ENCODE measurements around a stretch of chr20.

DNA sequence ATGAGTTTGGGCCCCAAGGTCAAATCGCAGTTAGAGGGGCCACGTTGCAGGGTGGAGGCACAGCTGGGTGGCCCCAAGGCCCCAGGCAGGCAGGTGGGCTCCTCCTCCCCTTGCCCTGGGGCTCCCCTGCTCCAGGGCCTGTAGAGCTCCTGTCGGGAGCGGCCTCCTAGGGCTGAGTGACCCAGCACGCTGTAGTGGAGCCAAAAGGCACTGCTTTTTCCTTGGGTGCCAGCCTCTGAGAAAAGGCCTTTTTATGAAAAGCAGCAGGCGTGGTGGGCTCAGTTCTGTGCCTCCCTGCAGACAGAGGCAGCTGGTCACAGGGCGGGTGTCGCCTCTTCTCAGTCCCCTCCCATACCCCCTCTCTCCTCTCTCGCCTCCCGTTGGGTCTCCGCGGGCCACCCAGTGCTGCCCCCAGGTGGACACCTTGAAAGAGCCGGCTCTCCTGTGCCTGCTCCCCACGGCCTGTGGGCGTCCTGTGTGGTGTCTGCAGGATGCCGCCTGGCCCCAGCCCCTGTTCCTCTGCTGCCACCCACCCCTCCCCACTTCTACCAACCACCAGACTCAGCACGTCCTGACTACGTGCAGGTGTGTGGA, 13.2 kb downstream of the SS18L1 start:
- PRO-cap, result no peak
- RAMPAGE, long total RNA, 4 experiments, result no peak in any of the 4 experiments

- PRO-cap, result no peak
- RAMPAGE, long total RNA, 4 experiments, result no peak in any of the 4 experiments
Measured at GRCh38 chr20:62234183-62234829, 4.0 kb upstream of the OSBPL2 start.

DNA sequence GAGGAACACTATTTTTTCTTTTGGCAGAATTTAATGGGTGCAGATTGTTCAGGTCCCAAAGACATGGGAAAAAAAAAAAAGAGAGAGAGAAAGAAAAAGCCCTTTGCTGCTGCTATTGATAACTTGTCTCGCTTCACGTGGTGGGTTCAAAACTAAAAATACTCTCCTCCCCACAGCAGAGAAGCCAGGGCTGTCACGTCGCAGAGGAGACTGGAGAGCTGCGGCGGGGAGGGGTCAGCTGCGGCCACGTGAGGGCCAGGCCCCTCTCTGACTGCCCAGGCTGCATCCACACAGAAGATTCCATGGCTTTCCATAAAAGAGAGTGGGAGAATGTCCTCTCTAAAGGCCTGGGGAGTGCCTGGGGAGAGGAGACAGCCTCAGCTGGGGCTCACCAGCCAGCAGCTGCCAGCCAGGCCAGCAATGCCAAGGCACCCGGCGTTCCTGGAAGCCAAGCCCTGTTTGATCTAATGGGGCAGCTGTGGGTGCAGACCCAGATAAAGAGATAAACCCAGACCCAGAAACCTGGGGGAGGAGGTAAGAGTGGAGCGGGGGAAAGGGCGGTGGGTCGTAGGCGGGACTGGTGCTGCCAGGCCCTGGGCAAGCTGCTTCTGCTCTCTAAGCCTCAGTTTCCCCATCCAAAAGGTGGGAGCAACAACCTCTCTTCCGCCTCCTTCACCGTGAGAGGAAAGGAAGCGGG, 3.3 kb upstream of the OSBPL2 start:
- PRO-cap, result no peak
- RAMPAGE, long total RNA, 4 experiments, result no peak in any of the 4 experiments

DNA sequence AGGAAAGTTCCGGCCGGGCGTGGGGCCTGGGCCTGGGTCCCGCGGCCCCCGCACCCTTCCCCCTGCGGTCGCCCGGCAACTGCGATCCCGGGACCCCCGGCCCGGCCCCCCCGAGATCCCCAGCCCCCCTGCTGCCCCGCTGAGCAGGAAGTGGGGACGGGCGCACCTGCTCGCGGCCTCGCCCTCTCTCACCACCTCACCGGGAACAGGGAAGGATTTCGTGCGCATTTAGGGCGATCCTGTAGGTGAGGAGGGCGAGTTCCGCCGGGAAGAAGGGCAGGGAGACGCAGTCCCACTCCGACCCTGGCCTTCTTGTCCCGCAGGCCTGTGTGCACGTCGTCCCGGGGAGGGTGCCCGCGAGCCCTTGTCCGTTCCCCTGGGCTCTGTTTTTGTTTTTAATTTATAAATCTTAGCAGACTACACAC, 512 bp downstream of the OSBPL2 start:
- PRO-cap, result bidirectional peak, plus-strand start at position 257 of the sequence, minus-strand start at position 190 of the sequence
- RAMPAGE, long total RNA, 4 experiments, result no peak in any of the 4 experiments

GRCh38 chr20:62286685-62287148, 16.1 kb upstream of the ADRM1 start:
- PRO-cap, result no peak
- RAMPAGE, long total RNA, 4 experiments, result no peak in any of the 4 experiments

DNA sequence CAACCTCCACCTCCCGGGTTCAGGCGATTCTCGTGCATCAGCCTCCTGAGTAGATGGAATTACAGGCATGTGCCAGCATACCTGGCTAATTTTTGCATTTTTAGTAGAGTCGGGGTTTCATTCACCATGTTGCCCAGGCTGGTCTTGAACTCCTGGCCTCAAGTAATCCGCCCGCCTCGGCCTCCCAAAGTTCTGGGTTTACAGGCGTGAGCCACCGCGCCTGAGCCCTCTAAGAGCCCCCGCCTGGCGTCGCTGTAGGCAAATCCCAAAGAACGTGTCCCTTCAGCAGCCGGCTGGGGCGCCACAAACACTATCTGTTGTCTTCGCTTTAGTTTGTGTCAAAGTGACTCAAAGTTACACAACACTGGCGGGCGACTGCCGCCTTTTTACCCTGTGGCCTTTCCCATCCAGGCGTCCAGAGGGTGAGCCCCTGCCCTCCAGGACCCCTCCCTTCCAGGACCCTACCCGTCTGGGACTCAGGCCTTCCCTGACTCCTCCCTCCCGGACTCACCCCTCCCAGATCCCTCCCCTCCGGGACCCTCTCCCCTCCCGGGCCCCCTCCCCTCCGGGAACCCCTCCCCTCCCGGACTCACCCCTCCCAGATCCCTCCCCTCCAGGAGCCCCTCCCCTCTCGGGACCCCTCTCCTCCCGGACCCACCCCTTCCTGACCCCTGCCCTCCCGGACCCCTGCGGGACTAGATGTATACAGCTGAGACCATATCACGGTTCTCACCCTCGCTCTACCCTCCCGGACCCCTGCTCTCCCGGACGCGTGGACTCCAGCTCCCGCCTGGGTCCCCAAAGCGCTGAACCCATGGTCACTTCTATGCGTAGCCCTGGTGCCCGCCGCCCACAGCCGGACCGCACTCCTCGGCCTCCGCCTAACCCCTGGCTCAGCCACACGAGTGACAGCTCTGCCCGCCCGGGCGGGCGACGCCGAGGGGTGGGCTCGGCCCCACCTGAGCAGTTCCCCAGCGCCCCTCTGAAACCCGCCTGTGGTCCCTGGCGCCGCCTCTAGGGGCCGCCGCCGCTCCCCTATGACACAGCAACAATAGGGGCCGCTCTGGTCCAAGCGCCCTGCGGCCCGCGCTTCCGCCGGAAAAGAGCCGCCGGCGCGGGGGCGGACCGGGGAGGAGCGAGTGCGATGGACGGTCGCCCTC, 696 bp upstream of the ADRM1 start:
- PRO-cap, result unidirectional peak, plus-strand start at position 285 of the sequence; bidirectional peak, plus-strand start at position 361 of the sequence, minus-strand start at position 309 of the sequence; bidirectional peak, plus-strand start outside the sequence, minus-strand start at position 1,039 of the sequence
- RAMPAGE, long total RNA, 4 experiments, result no peak in any of the 4 experiments

DNA sequence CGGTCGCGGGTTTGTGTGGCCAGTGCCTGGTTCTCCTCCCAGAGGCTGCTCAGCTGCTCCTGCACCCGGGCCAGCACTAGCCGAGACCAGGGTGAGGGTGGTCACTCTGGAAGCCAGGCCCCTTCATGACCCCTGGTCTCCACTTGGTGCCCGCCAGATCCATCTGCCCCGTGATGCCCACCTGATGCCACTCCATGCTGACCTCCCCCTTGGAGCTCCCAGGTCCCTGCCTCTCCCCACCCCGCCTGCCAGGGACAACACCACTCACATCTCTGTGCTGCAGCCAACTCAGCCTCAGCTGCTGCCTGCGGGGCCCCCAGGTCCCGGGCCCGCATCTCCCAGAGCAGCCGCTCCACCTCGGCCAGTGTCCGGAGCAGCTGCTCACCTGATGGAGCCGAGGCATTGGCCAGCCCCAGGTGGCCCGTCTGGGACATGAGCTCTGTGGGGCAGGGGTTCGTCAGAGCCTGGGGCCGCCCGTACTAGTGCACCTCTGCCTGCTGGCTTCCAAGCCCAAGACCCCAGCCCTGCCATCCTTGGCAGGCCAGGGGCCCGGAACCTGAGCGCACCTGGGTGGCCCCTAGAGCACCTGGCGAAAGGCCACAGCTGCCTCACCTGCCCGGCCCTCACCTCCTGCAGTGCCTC, 15.9 kb downstream of the ADRM1 start:
- PRO-cap, result no peak
- RAMPAGE, long total RNA, 4 experiments, result no peak in any of the 4 experiments

- PRO-cap, result no peak
- RAMPAGE, long total RNA, 4 experiments, result no peak in any of the 4 experiments
Measured at GRCh38 chr20:62361696-62362257, 5.3 kb downstream of the LAMA5 start.

DNA sequence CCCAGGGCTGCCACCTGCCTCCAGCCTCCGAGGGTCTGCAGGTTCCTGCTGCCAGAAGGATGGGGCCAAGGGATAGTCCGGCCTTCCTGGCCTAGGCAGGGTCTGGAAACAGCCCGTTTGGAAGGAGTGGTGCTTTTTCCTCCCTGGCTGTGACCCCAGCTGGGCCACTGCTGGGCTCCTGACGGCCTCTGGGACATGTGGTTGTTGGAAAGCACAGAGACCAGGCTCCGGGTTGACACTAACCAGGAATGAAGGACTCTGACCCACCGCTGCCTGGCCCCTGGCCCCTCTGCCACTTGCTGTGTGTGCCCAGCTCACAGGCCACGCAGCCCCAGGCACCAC, 3.8 kb upstream of the LAMA5 start:
- PRO-cap, result no peak
- RAMPAGE, long total RNA, 4 experiments, result no peak in any of the 4 experiments

GRCh38 chr20:62373788-62374205, 6.7 kb upstream of the LAMA5 start:
- PRO-cap, result no peak
- RAMPAGE, long total RNA, 4 experiments, result no peak in any of the 4 experiments

GRCh38 chr20:62390416-62390769, 3.5 kb downstream of the RPS21 start:
- PRO-cap, result no peak
- RAMPAGE, long total RNA, 4 experiments, result no peak in any of the 4 experiments

GRCh38 chr20:62396164-62396927, 9.4 kb downstream of the RPS21 start:
- PRO-cap, result no peak
- RAMPAGE, long total RNA, 4 experiments, result start-site peak on the minus strand in 1 of 4 experiments, at chr20:62396601-62396746 at its widest, 15 reads per replicate

- PRO-cap, result no peak
- RAMPAGE, long total RNA, 4 experiments, result no peak in any of the 4 experiments
Measured at GRCh38 chr20:62495624-62496379, 20.0 kb upstream of the GATA5 start.

DNA sequence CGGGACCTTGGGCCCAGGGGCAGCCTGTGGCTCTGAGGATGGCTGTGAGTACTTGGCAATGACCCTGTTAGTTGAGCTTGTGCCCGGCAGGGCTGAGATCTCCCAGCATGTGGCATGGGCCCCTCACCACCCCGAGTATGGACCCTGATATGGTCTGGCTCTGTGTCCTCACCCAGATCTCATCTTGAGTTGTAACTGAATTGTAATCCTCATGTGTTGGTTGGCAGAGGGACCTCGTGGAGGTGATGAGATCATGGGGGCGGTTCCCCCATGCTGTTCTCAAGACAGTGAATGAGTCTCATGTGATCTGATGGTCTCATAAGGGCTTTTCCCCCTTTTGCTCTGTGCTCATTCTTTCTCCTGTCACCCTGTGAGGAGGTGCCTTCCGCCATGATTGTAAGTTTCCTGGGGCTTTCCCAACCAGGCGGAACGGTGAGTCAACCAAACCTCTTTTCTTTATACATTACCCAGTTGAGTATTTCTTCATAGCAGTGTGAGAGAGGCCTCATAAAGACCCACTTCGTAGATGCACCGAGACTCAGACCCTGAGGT, 26.0 kb upstream of the GATA5 start:
- PRO-cap, result no peak
- RAMPAGE, long total RNA, 4 experiments, result no peak in any of the 4 experiments

DNA sequence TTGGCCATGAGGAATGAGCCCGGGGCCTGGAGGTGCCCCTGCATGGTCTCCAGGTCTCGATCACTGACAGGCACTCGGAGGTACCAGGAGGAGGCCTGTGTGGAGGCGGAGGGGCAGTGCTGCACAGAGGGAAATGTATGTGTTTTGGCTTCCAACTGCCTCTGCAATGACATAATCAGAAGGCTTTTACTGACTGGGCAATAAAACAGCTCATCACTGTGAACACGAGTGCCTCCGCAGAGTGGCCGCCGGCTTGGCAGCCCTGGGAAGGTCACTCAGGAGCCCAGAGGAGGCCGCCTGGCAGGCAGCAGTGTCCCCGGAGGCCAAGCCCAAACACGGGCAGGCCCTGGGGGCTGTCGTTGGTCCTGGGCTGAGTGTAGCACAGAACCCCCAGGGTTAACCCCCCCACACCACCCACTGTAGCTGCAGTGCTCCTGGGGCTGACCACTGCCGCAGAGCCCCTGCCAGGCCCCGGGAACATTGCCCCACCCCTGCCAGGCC, 61.2 kb upstream of the GATA5 start:
- PRO-cap, result no peak
- RAMPAGE, long total RNA, 4 experiments, result no peak in any of the 4 experiments

GRCh38 chr20:62553646-62554244, 78.0 kb upstream of the GATA5 start:
- PRO-cap, result no peak
- RAMPAGE, long total RNA, 4 experiments, result no peak in any of the 4 experiments

DNA sequence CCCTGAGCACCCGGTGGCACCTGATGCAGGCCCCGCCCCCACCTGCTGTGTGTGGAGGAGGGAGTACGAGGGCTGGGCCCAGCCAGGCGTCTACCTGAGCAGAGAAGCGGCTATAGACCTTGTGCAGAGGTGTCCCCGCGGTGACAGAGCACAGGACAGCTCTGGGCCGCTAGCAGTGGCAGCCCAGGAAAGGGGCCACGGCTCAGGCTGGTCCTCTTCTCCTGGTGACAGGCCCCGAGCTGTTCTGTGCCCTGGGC, 64.7 kb upstream of the SLCO4A1 start:
- PRO-cap, result no peak
- RAMPAGE, long total RNA, 4 experiments, result no peak in any of the 4 experiments

GRCh38 chr20:62644150-62644713, 1.9 kb downstream of the SLCO4A1 start:
- PRO-cap, result bidirectional peak, plus-strand start at chr20:62644481, minus-strand start at chr20:62644378
- RAMPAGE, long total RNA, 4 experiments, result start-site peak on the minus strand in 1 of 4 experiments, at chr20:62644271-62644331 at its widest, 15 reads per replicate

- PRO-cap, result bidirectional peak, plus-strand start at chr20:62651476, minus-strand start at chr20:62651489
- RAMPAGE, long total RNA, 4 experiments, result no peak in any of the 4 experiments
Measured at GRCh38 chr20:62650744-62651571, 8.7 kb downstream of the SLCO4A1 start.

- PRO-cap, result no peak
- RAMPAGE, long total RNA, 4 experiments, result no peak in any of the 4 experiments
Measured at GRCh38 chr20:62685965-62686607, 22.6 kb upstream of the NTSR1 start.

Measured in transverse colon (tissue), 4 donors.